ENCODE data around the gene GFRAL.

GRCh38 chr6:53792681-53793162 lies 2.1 kb upstream of the LRRC1 start:
- RRBS, result no CpG with 5 or more reads among the region's 6 CpGs

DNA sequence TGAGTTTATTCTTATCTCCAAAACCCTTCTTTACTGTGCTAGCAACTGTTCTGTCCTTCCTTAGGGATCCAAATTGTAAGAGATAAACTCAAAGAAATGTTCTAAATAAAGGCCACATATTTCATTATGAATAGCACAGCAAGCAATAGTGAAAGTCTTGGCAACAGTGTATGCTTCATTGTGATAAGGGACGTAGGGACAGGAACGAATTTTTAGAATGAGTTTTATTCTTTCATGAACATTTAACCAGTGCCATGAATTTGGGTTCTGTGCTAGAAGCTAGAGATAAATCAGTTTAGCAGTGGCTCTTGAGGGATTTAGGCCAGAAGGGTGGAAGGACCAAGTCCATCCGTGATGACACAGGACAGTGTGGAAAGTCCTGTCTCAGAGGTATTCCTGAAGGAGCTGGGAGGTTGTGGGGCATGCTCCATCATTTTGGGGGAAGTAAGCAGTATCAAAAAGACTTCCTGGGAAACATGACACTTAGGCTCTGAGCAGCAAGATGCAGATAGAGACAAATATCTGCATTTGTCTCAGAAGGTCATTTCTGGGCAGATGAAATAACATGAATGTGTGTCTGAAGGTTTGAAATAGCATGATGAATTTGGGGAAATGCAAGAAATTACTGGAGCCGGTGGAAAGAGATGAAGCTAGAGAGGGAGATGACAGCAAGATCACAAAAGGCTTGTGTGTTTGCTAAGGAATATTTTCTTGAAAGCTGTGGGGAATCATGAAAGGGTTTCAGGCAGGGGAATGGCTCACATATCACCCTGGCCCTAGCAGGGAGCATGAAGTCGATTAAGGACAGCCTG lies 61.4 kb downstream of the LRRC1 start:
- RRBS, result no CpG with 5 or more reads among the region's 5 CpGs

DNA sequence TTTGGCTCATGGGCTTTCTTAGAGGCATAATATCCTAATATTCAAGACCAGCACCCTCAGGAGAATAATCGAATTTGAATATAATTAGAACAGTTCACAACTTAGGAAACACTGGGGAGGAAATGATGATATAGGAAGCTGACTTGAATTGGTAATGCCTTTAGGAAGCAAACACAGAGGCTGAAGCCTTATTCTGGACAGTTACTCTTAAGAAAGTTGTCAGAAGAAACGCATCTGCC lies at the start of gene GFRAL:
TSS of gene GFRAL (plus strand) at position 189 of the 239 bp plus-strand sequence.
- RRBS, result no CpG with 5 or more reads among the region's 2 CpGs

DNA sequence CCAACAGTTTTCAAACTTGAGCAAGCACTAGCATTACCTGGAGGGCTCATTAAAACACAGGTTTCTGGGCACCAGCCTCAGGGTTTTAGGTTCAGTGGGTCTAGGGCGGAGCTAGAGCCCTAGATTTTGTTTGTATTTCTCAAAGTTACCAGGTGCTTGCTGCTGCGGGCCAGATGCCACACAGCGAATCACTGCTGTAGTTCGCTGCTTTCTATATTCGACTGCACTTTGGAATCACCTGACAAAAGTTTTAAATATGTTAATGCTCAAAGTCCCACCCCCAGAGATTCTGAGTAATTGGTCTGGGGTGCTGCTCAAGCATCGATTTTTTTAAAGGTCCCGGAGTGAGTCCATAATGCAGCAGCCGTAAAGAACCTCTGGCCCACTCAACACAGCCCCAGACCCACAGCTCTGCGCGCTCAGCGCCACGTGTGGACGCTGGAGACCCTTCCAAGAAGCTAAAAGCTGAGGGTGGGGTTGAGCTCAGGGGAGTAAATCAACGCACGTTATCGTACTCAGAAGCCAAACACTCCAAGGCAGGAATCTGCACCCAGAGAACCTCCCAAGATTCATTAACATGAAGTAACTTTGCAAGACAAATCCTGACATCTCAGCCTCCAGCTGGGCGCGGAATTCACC lies 661 bp downstream of the COL21A1 start:
- RRBS, result no CpG with 5 or more reads among the region's 18 CpGs

DNA sequence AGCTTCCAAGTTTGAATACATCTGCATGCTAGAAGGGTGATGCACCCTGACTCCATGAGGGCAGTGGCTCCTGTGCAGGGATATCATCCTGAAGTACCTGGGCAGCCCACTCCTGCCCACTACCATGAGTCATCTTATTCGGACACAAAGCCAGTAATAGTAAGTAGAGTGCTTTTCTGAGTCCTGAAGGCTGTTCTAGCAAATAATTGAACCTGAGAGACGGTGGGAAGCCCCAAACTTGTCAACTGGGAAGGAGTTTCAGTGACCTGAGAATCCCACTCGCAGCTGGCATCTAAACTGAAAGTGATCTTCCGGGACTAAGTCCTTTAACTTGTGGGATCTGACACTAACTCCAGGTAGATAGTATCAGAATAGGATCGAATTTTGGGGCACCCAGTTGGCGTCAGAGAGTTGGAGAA lies 152.9 kb upstream of the COL21A1 start:
- RRBS, result no CpG with 5 or more reads among the region's 6 CpGs

DNA sequence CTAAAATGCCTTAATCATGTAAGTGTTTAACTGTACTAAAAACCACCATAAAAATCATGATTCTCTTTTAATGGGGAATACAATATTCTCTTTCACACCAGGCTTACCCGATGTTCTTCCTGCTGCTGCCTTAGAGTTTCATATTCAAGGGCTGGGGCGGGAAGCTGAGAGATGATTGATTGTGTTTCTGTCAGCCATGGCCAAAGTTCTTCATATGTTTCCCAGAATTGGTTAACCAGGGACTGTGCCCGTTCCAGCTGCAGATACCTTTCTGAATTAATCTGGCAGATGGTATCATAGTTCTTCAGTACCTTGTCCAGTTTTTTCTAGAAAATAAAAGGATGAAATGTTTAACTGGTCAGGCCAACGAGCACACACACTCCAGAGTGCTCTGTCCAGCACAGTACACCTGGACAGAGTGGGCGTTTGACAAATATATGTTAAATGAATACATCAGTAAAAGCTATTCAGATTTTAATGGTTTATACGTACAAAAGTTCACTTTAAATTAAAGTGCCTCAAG lies 268.0 kb upstream of the COL21A1 start:
- RRBS, result no CpG with 5 or more reads among the region's 6 CpGs

GRCh38 chr6:56539283-56539611 lies 291.9 kb upstream of the COL21A1 start:
- RRBS, result no CpG with 5 or more reads among the region's 1 CpG

DNA sequence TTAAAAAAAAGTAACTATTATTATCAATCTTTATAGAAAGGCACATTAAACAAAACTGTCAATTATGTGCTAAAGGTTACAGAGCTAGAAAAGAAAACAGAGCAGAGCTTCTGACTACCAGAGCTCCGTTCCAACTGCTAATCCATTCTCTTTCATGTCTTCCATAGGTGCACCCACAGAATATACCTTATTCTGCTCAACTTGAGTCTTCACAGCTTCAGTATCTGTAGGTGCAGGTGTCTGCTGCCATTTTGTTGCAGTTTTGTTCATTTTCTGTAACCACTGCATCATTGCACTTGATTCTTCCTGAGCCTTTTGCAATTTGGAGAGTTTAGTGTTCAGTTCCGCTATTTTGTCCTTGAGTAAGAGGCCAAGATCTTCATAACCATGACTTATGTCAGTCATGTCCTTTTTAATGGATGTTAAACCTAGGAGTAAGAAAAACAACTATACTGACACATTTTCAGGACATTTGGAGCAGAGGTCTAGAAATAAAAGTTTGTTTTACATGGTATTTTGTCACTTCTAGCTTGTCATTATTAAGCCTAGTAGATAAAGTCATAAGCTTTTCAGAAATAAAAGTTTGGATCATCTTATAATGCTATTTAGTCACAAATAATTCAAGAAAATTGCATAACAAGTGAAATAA lies 313.9 kb upstream of the COL21A1 start:
- RRBS, result no CpG with 5 or more reads among the region's 2 CpGs

DNA sequence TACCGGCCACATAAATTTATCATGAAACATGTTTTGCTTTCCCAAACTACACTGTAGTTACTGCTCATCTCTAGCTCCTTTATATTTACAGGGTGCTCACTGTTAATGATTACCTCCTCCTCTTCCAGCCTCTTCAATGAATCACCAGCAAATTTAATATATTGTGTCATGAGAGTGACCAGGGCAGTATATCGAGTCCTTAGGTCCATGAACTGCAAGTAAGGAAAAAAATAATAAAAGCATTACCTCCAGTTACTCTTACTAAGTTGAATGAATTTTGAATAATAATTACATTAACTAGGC lies 330.3 kb downstream of the DST start:
- RRBS, result no CpG with 5 or more reads among the region's 2 CpGs

- RRBS, result no CpG with 5 or more reads among the region's 2 CpGs
Measured at GRCh38 chr6:56627169-56627368, 327.6 kb downstream of the DST start.

GRCh38 chr6:56660218-56661035 lies 294.2 kb downstream of the DST start:
- RRBS, result no CpG with 5 or more reads among the region's 3 CpGs

DNA sequence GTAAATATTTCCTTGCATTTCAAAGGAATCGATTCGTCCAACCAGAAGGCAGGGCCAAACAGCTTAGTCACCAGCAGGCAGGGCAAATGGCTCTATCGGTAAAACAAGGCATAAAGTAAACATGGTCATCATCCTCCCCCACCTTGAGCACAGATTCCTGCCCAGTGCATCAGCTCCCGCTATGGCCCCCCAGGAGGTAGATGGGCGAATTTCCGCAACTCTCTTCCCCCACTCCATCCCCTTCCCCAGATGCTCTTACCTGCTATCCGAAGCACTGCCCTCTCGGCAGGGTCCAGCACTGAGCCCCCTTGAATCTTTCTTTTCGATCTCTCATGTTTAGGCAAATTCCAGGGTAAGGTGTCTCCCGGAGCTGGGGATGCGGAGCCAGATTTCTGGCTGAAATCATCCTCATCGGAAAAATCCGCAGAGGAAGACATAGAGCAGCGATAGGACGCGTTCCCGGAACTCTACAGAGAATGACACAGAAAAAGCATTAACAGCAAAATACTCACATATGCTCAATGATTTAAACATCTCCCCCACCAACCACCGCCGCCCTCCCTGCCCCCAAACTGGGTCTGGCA lies 103.4 kb downstream of the DST start:
- RRBS, result 1% methylated on average over 6 of the region's 19 CpGs

GRCh38 chr6:57214566-57214765 lies 7.6 kb downstream of the RAB23 start:
- RRBS, result no CpG with 5 or more reads among the region's 2 CpGs

GRCh38 chr6:57221212-57222095 lies 653 bp downstream of the RAB23 start:
- RRBS, result 2% methylated on average over 14 of the region's 61 CpGs

DNA sequence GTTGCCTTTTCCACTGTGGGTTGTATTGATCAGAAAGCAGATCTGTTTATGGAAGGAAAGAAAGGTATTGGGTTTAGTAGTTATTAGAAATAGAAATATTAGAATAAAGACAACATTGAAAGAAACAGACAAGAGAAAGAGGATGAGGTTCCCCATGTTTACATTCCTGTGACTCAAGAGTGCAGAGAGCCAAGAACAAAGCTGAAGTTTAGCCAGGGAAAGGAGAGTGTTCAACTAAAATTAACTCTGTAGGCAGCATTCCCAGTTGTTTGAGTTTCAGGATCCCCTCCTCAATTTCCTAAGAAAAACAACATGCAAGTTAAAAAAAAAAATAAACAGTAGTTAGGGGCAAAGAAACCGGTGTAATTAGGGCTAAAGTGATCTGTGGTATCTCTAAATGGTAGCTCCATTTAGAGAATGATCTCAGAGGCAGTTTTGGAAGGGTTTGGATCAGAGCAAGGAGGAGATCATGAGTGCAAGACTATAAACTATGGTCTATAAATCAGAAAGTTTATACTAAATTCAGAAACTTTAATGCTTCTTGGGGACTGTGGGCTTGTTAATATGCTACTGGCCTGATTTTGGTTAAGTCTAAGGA lies 30.9 kb upstream of the RAB23 start:
- RRBS, result no CpG with 5 or more reads among the region's 1 CpG

- RRBS, result no CpG with 5 or more reads among the region's 24 CpGs
Measured at GRCh38 chr6:57813489-57814050, 496.1 kb downstream of the PRIM2 start.

DNA sequence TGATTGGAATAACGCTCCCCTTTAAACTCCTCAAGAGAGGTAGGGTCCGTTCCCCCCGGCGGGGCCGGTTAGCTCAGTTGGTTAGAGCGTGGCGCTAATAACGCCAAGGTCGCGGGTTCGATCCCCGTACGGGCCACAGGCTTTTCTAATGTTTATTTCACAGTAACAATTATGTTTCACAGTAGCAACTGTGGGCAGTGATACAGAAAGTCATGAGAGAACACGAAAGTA lies 505.4 kb downstream of the PRIM2 start:
- RRBS, result no CpG with 5 or more reads among the region's 14 CpGs

DNA sequence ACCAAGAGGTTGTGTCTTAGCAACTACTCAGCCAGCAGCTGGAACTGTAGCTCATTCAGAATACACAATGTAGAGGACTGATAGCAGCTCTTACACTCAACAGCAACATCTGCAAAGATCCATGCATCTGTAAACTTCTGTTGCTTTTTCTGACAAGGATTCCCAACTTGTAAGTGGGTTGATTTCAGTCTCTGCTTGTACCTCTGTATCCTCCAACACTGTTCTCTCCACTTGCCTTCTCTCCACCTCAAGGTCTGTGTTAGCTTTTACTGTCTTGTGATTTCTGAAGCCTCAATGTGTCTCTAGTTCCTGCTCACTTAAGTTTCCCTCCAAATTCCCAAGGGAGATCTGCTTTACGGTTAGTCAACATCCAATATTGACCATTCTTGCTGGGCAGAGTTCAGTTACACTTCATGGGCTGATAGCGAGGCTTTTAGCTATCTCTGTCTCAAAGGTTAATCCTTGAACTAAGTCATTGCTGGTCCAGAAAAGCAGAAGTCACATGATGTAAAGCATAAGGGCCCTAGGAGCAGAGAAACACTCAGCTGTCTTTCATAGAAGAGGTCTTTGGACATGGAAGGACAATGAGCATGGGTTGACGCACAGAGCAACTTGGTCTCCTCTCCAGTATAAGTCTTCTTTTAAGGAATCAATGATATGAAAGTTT lies 71.7 kb upstream of the LGSN start:
- RRBS, result no CpG with 5 or more reads among the region's 3 CpGs

DNA sequence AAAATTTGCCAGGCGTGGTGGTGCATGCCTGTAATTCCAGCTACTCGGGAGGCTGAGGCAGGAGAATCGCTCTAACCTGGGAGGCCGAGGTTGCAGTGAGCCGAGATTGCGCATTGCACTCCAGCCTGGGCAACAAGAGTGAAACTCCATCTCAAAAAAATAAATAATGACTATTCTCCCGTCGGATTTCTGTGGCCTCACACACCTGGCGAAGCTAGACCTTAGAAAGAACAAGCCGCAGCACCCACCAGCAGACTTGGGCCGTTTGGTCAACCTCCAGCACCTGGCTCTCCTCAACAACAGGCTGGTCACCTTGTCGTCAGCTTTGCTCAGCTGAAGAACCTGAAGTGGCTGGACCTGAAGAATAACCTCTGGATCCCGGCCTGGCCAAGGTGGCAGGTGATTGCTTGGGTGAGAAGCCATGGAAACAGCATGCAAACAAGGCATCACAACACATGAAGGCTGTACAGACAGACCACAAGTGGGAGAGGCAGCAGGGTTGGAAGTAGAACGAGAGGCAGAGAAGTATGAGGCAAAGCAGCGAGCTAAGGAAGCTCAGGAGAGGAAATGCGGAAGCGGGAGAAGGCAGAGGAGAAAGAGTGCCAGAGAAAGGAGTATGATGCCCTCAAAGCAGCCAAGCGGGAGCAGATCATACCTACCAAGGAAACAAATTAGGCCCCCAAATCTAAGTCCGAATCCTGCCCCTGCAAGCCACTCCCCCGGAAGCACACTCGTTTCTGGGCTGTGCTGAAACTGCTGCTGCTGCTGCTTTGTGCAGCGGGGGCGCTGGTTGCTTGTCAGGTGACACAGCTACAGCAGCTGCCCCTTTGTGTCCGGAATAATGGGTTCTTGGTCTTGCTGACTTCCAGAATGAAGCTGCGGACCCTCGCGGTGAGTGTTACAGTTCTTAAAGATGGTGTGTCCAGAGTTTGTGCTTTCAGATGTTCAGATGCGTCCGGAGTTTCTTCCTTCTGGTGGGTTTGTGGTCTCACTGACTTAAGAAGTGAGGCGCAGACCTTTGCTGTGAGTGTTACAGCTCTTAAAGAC lies 121.6 kb upstream of the LGSN start:
- RRBS, result 80% methylated on average over 1 of the region's 30 CpGs

Data from choroid plexus epithelial cell (primary cell).